SUDHL5 (cell line): ENCODE measurements around a stretch of chr3.

DNA sequence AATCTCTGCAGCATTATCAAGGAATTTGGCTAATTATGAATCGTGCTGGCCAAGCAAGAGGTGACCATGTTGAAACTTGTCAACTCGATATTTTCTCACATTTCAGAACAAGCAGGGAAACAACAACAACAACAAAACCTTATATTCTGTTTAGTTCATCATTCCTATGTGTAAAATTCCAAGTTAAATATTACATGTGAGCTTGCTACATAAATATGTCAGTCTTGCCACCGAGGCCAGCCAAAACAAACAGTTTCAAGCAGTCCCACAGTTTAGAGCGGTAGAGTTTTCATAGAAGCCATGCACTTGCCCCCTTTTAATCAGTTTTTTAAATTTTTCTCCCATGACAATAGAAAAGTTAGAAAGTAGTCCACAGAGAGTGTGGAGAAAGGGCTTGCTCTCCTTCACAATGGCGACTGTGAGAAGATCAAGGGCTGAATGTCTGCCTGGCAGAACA is 420.0 kb downstream of the FOXP1 start:
- PRO-cap: no peak

DNA sequence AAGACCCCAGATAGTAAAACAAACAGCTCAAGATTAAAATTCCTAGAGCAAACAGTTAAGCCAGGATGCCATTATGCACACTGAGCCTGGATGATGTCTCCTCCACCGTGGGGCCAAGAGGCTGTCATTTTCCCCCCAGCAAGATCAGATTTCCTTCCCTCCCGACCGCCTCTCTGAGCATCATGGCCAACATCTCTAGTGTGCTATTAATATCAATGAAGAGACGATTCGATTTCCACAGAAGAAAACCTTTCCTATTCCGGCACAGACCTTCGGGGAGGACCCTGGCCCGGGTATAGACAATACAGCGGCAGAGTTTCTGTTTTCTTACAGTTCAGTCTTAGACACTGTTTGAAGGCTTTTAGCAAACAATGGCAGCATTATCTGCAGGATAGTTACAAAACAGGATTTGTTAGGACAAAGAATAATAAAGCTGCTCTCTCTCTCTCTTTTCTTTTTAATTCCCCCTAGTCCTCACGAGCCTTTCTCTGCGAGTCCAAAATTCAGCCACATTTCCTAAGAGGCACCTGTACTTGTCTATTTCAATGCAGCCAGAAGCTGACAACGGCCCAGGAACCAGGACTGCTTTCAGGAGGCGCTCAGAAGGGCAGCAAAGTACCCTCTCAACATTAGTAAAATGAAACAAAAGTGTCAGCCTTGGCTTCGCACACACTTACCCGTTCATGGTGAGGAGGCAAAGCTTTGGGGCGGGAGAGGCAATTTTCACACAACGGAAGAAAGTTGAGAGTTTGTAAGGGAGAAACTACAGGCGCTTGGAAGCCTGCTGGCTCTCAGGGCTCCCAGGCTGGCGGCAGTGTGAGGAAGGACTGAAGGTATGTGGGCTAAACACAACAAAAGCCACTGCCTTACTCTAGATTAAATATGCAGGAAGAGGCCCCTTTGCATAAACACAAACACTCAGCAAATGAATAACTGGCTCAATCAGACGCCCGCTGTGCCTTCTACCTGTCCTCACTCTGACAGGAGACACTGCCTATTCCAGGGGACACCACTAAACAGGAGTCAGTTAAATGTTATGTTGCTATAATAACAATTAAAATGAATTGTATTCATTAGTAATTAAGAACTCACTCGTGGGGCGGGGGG is 278.0 kb downstream of the FOXP1 start:
- PRO-cap: bidirectional peak, plus-strand start at position 958 of the sequence, minus-strand start at position 829 of the sequence

DNA sequence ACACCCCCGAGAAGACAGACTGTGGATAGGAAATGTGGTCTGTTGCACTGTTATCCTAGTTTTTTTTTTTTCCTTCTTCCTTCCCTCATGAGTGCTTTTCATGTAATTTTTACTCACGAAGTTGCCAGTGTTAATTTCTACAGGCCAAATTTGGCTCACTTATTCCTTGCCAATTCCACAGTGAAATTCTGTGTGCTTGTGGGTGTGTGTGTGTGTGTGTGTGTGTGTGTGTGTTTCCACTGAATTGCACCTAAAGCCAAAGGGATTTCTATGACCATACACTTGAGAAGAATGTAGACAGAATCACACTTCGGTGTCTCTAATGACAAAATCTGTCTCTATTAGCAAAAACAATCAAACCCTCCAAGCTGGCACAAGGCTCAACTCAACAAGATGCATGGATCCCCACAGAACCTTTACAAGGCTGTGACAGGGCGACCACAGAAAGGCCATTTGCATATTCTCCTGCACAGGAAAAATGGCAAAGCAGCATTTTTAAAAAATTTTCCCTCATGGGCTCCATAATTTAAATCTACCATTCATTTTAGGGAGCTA is 165.5 kb downstream of the FOXP1 start:
- PRO-cap: no peak

GRCh38 chr3:71421498-71421767 is 162.1 kb downstream of the FOXP1 start:
- PRO-cap: bidirectional peak, plus-strand start at chr3:71421656, minus-strand start at chr3:71421561

- PRO-cap: no peak
Measured at GRCh38 chr3:71486773-71487458, 96.6 kb downstream of the FOXP1 start.

GRCh38 chr3:71580460-71581257 is 2.9 kb downstream of the FOXP1 start:
- PRO-cap: no peak

GRCh38 chr3:71994315-71994842 is 209.4 kb upstream of the PROK2 start:
- PRO-cap: no peak

DNA sequence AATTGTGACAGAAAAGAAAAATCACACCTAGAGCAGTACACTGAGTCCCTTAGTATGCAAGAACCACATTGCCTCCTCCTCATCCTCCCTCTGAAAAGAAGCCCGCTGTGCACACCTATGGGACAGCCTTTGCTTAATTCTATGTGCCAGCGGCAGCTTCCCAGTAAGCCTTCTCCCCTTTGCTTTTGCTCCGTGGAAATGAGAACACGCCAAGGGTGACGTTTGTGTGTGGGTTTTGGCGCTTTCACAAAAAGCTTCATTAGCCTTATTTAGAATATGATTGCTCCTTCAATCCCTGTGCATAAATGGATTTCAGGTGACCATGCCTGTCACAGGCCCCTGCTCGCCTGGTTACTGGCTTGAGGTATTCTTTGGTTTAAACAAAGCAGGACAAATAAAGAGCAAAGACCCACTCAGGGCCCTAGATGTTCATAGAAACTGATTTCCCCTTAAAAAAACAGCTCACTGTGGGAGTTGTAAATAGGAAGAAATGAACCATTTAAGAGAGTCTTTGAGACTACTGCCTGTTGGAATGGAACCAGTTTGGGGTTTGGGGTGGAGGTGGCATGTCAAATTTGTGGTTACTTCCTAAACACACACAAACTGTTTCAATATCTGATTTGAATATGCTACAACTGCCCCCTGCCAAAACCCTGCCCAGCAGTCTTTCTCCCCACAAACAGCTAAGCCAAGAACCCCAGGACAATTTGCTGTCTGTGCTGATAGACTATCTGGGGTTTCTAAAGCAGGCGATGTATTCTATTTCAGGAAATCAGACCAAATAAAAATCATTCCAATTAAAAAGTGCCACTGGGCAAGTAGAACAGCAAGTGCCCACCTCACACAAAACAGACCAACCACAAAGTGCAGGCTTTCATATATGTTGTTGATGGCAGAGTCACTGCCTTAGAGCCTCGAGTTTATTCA is 293.6 kb upstream of the PROK2 start:
- PRO-cap: unidirectional peak, plus-strand start at position 851 of the sequence

DNA sequence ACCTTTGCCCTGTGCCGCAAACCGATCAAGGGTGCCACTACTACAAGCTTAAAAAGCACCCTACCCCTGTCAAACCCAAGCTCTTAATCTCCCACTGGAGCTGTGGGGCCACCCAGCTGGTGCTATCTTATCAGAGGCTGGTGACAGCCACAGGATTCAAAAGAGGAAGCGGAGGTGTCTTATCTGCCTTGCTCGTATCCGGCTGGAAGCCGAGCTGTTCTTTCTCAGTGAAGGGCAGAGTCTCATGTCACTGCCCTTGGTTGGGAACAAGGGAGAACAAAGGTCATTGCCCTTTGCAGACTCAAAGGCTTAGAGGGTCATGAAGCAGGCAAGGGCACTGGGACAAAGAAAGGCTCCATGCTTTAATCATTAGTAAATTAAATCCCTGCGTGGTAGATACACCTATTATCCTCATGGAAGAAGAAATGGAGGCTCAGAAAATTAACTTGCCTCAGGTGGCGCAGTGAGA is 359.9 kb upstream of the PROK2 start:
- PRO-cap: no peak

GRCh38 chr3:72176375-72176959 is 391.5 kb upstream of the PROK2 start:
- PRO-cap: no peak

DNA sequence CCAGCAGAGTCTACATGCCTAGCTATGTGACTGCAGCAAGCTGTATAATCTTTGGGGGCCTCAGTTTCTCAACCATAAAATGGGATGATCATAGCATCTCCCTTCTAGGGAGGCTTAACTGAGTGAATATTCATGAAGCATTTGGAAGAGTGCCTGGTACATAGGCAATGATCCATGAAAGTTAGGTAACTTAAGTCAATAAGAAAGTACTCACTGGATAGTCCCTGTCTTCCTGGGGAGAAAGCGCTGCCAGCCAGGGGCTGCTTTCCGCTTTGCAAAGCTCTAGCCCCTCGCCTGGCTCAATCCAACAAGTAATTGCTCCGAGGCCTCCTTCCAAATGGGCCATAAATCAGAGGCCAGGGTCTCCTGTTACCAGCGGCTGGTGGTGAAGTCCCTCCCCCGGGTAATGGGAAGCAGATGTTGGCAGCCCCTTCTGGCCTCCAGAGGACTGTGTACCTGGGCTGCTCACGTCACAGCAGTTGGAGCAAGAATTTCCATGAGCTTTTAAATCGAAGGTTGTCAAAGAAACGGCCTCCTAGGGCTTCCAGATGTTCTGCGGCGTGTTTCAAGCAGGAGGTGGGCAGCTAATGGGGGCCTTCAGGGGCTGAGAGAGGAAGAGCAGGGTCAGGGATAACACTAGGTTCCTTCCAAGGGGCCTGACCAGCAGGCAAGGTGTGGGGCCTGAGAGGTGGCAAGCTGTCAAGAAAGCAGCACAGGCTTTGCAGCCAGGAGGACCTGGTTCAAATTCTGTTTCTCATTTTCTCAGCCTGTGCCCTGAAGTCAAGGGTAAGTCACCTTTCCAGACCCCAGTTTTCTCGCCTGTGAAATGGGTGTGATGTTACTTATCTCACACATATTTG is 522.1 kb upstream of the PROK2 start:
- PRO-cap: no peak

- PRO-cap: no peak
Measured at GRCh38 chr3:72310460-72311166, 525.7 kb upstream of the PROK2 start.

GRCh38 chr3:72377772-72378744 is 470.2 kb downstream of the SHQ1 start:
- PRO-cap: no peak

DNA sequence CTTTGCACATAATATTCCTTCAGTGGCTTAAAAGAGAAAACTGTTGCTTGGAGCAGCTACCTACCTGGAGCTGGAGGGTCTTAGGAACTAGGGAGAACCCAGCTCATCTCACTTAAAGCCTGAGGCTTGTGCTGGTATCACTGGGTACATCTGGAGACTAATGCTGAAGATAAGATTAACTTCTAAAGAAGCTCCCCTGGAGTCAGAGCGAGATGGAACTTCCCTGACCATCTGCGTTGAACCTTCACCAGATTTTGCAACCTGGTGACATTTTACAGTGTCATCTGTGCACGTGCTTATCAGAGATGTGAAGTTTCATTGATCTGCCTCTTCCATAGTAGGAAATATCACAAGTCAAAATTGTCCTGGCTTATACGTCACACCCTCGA is 395.6 kb downstream of the SHQ1 start:
- PRO-cap: no peak

GRCh38 chr3:72727052-72727548 is 121.1 kb downstream of the SHQ1 start:
- PRO-cap: no peak

- PRO-cap: no peak
Measured at GRCh38 chr3:72738283-72739467, 109.6 kb downstream of the SHQ1 start.

DNA sequence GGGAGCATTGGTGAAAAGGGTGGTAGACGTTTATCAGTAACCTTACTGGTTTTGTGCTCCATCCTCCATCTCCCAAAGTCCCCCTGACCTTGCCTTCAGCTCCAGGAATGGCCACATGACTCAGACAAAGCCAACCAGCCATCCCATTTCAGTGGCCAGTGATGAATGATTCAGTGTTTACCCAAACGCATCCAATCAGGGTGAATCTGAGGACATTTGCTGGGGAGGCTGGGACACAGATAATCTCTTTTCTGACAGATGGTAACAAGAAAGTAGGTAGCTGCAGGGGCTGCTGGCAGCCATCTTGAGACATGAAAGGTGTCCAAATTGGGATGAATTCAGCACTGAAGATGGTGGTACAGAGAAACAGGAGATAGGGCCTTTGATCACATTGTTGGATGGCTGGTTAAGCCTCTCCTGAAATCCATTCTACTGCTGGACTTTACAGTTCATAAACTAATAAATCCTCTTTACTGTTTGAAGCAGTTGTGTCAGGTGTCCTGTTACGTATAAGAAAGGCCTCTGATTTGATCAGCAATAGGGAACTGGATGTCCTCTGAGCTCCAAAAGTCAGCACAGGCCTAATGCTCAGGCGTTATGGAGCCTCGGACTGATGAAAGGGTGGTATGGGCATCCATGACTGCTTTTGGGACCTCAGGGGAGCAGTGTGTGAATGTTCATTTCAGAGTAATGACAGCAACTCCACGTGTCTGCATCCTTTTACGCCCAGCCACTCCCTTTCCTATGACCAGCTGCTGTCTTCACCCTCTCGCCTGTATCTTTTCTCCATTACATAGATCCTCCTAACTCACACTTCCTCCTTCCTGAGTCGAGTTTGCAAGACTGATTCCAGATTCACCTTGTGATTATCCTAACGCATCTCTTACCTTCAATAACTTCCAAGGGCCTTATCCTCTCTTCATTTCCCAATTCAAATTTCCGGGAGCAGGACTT is 107.9 kb downstream of the SHQ1 start:
- PRO-cap: no peak

DNA sequence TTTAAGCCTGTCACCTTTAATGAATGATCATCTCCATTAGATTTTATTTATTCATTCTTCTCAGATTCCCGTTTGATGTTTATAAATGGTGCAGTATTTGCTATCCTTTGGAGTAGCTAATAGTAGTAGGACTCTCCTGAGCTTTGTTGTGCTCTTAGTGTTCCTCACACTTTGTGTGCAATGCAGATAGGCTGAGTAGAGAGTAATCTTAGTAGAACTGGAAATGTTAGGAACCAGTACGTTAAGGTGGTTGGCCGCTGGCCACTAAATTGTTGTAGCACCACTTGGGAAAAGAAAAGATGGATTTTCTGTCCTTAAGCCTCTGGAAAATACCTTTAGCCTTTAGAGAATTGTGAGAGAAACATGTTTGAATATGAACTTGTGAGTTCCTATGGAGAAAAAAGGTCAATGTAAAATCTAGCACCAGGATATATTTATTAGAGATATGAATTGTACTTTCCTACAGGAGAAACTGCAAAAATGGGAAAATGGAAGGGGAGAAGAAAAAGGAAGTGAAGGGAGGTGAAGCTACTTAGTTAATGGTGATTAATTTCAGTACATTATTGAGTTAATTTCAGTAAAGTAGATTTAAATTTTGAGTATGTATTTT is 19.8 kb upstream of the EBLN2 start:
- PRO-cap: no peak

GRCh38 chr3:73451516-73452181 is 173.1 kb downstream of the PDZRN3 start:
- PRO-cap: no peak

GRCh38 chr3:73658719-73659466 is 34.2 kb upstream of the PDZRN3 start:
- PRO-cap: no peak